ENCODE results near the gene GOLGA6L24.

DNA sequence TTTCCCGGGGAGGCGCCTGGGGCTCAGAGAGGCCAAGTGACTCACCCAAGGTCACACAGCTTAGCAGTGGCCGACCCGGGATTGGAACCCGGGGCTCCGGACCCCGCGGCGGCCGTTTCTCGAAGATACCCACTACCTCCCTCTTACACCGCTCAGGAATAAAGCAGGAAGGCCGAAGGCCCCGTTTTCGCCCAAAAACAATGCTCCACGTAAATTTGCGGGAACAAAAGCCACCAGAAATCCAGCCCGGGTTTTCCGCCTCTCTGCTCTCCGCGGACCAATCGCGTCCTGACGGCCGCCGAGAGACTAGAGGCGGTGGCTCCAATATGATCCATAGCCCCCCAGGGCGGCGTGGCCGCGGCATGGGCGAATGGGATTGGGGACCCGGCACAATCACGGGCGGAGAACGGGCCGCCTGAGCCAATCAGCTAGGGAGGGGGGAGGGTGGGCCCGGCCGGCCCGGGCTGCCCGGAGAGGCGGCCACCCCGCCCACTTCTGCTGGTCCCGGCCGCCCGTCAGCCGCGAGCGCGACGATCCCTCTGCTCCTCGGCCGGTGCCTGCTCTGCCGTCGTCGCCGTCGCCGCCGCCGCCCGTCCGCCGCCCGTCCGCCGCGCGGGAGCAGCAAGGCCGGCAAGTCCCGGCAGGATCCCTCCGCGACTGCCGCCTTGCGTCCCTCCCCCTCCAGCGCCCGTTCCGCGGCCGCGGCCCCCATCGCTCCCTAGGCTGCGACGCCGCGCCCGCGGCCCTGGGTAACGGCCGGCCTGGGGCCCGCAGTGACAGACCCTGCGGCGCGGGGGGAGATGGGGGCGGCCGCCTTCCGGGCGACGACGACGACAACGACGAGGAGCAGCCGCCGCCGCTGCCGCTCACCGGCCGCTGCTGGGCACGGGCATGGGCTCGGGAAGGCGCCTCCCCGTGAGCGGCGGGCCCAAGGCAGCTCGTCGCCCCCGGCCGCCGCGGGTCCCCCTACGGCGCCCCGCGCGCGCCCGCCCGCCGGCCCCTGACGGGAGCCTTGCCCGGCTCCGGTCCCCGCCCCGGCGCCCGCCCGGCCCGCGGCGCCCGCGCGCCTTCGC is 163.2 kb downstream of the OR4N4 start:
- PRO-cap, result no peak

DNA sequence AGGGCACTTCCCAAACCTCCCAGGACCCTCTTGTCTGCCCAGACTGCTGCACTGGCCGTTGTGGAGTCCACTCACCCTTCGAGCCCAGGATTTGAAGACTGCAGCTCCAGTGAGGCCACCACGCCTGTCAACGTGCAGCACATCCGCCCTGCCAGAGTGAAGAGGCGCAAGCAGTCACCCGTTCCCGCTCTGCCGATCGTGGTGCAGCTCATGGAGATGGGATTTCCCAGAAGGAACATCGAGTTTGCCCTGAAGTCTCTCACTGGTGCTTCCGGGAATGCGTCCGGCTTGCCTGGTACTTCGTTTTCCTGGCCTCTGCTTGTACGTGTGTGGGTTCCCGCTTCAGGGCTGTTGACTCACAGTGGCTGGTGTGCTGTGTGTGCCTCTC is 114.2 kb downstream of the GOLGA6L22 start:
- PRO-cap, result no peak

- PRO-cap, result no peak
Observed at GRCh38 chr15:22796403-22796905, 10.0 kb downstream of the NIPA1 start.

- PRO-cap, result no peak
Observed at GRCh38 chr15:22839384-22839766, 909 bp downstream of the NIPA2 start.

- PRO-cap, result no peak
Observed at GRCh38 chr15:22891504-22891909, 53.0 kb downstream of the NIPA2 start.

GRCh38 chr15:23303587-23304009 is 30.4 kb downstream of the GOLGA6L26 start:
- PRO-cap, result unidirectional peak, plus-strand start at chr15:23303765

GRCh38 chr15:23856898-23857398 is 169.8 kb upstream of the NDN start:
- PRO-cap, result no peak

GRCh38 chr15:23877968-23878543 is 191.0 kb upstream of the NDN start:
- PRO-cap, result no peak

GRCh38 chr15:25070234-25070729 is 115.5 kb downstream of the SNRPN start:
- PRO-cap, result no peak

GRCh38 chr15:25375205-25375855 is 63.5 kb downstream of the UBE3A start:
- PRO-cap, result no peak

GRCh38 chr15:25674809-25675702 is 188.1 kb downstream of the ATP10A start:
- PRO-cap, result no peak

DNA sequence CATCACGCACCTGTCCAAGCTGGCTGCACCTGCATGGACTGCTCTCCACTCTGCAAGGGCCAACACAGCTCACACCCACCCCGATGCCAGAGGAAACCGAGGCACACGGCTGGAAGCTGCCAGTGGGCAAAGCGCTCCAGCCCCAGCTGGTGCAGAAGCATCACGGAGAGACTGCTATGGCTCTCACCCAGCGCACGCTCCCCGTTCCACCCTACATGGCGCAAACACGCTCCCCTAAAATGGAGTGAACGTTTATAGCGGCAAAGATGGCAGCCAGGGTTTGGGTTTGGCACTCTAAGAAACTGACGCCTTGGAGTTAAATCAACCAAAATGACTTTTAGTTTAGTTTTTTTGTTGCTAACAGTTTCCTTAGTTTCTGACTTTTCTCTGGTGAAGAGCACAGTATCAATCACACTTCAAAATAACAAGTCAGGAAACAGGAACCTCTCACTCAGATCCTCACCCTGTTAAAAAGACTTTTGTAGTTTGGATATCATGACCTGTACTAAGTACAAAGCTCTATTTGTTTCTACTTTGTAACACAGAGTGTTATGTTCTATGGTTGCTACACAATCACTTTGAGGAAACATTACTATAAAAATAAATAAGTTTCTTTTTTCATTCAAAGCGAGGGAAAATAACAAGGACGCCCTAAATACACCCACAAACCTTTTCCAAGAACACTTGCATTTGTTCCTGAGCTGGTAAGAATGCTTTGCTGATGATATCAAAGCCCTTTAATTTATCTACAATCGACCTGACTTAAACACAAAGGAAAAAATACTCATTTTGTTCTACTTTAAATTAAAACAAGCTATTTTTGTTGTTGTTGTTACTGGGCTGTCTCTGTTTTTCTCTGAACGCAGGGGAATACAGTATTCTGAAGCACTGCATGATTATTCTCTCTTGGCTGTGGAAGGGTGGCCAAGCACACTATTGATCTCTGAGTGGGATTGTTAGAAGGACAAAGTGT is 51.0 kb downstream of the ATP10A start:
- PRO-cap, result no peak

DNA sequence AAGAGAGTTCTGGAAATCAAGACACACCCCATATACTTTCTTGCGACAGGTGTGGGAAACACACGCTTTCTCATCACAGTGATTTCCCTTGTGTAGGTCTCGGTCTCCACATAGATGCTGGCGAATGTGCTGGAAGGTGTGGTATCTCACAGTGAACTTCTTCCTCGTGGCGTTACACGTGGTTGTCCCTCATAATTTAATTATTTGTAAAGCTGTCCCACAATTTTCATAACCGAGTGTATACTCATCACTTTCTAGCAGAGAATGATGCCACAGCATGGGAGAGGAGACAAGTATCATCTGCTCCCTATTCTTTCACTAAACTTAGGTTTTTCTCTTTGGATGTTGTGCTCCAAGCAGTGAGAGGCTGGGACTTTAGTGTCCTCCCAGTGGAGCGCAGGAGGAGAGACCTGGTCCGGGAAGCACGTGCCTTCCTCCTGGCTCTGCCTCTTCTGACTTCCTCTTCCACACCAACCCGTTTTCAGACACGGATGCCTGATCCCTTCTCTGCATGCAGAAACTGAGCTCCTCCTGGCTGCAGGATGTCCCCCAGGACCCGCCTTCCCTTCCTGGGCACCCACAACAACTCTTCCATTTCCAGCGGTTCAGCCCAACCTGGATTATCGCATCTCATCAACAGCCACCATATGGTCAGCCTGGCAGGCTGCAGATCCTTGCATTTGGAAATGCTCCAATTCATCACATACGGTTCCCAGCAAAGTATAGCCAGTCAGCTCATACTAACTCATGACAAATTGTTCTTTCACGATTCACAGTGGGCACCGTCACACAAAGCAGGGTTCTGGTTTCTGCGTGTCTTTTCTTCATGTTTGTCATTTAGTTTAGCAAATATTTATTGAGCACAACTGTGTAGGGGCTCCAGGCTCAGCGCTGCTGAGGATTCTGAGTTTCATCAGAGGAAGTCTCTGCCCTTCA is 124.7 kb downstream of the GABRG3 start:
- PRO-cap, result unidirectional peak, plus-strand start at position 404 of the sequence

GRCh38 chr15:28098738-28099215 is 338 bp downstream of the OCA2 start:
- PRO-cap, result no peak

DNA sequence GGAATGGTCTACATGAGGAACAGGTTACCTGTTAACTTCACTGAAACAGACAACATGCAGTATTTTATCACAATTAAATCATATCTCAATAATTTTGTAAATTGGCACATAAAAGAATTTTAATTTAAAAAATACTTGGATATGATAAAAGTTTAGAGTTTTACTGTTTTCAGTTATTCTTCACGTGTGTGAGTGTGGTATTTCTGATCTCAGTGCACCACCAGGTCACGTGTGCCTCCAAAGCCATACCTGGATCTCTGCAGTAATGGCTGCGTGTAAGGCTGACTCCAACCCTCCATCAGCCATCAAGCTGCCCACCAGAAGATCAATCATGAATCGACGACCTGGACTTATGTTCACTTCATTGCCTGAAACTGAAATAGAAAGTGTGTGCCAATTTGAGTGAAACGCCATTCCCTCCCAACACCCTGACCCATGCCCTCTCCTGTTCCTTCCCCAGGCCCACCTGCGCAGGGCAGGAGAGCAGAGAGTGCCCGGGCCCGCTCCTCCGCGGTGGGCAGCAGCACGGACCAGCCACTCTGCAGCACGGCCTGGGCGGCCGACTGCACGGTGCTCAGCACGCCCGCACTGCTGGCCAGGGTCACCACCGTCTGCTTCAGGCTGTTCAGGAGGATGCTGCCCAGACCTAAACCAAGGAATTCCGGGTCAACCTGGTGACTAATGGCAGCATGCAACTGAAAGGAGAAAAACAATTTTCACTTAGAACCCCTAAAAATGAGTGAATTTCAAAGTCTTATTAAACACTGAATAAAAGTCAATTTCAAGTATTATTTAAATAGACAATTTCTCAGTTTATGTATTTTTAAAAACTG is 66.1 kb downstream of the HERC2 start:
- PRO-cap, result no peak

DNA sequence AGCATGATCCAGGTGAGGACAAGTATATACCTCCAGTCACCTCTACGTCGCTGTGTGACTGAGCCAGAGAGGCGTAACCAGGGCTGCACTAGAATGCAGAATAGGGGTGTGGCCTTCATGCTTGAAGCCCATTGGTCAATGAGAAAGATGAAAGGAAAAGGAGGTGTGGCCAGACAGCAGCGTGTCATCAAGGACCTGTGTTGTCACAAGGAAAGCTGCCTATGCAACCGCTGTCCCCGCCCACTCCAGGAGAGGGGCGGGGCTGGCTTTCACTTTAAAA is at the start of gene GOLGA6L24:
Gene GOLGA6L24 (minus strand): TSS at position 60 of the 280 bp plus-strand sequence.
- PRO-cap, result no peak

DNA sequence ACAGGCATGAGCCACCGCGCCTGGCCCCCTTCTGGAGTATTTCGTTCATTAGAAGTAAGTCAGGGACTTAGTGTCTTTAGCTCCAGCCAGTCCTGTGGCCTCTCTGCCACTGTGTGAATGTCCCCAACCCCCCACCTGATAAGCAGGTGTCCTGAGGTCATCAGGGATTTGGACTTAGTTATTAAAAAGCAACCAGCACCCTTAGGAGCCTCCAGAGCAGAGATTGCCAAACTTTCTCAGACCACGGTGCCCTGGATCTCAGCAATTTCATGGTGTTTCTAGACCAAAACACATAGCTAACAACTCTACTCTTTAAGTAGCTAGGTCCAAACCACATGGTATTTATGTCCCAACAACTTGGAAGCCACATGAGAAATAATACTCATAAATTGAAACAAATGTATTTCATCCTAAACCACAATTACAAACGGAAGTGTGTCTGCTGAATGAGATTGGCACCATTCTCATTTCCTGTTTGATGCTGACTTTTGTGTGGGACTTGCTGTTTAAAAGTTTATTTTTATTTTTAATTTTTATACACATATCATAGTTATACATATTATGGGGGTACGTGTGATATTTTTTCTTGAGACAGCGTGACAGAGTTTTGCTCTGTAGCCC is 52.3 kb downstream of the APBA2 start:
- PRO-cap, result no peak

DNA sequence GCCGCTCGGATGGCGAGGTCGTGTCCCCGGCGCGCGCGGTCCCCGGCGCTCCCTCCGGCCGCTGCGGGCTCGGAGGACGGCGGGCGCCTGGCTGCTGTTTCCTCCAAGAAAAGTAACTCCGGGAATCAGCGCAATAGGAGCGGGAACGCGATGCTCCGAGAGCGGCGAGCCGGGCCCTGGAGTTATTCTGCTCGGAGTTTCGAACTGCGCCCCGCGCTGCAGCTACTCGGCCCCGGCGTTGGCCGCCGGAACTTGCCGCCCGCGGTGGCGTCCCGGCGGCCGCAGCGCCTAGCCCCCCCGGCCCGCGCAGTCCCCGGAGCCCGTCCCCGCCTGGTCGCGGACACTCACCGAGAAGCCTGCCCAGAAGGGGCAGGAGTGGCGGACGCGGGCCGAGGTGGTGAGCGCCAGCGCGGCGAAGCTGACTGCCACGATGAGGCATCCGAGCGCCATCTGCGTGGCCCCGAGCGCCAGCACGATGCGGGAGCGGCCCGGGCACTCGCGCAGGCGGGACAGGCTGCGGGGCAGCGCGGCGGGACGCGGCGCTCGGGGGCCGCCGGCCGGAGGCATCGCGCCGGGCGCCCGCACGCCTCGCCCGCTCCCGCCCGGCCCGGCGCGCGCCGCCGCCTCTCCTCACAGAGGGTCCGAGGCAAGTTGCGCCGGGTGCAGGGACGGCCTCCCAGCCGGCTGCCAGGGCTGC is 474 bp downstream of the ENTREP2 start:
- PRO-cap, result no peak

GRCh38 chr15:29656725-29657319 is 86.0 kb upstream of the ENTREP2 start:
- PRO-cap, result no peak

DNA sequence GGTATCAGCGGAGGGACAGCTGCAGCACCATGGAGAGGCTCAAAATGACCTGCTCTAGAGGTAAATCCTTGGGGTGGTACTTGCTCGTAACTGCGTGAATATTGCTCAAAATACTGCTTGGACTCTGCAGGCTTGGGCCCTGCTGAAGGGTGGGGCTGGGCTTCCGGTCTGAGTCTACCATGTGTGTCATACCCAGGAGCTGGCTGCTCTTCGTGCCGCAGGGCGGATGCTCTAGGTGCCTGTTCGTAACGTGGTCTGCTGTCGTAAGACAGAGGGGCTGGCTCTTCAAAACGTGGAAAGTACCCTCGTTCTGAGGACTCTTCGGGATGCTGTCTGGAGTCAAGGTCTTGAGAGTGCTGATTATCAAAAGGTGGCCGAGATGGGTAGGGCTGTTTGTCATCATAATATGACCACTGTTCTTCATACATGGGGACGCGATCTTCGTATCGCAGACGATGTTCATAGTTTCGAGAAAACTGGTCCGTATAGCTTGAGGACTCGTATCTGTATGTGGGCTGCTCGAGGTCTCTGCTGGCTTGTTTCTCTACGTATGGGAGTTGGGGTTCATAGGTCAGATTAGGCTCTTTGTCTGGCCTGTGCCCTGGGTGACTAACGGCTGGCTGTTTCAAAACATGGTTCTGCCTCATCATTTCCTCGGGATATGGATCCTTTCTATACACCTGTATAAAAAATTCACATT is 103.7 kb downstream of the TJP1 start:
- PRO-cap, result no peak